MCF 10A (cell line): ENCODE measurements around a stretch of chr15.

DNA sequence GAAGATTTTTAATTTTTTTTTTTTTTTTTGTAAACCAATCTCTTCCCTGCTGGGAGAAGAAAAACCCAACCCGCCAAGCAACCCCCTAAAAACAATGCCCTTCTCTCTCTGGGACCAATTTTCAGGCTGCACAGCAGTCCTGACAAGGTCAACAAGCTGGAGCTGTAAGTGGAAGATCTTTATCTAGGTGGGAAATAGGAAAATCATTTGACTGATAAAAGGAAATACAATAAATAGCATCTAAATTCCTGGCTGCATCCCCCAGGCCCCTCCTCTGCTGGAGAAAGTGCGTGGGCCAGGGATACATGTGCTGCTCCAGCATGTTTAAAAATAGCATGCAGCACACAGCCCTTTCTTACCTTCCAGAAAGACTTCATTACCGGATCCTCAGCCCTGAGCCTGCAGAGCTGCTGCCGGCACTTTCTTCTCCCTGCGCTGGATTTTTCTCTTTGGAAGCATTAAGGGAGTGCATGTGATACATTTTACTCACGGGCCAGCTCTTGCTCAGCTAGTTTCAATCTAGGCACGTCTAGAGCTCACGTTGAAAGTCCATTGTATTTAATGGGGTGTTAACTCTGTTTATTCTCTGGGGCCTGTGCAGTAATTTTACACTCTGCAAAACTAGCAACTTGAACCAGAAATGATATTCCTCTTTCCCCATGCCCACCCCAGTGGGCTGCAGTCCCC lies 77.3 kb downstream of the HMG20A start:
- PRO-cap: no peak
- RRBS: no CpG with 5 or more reads among the region's 8 CpGs

DNA sequence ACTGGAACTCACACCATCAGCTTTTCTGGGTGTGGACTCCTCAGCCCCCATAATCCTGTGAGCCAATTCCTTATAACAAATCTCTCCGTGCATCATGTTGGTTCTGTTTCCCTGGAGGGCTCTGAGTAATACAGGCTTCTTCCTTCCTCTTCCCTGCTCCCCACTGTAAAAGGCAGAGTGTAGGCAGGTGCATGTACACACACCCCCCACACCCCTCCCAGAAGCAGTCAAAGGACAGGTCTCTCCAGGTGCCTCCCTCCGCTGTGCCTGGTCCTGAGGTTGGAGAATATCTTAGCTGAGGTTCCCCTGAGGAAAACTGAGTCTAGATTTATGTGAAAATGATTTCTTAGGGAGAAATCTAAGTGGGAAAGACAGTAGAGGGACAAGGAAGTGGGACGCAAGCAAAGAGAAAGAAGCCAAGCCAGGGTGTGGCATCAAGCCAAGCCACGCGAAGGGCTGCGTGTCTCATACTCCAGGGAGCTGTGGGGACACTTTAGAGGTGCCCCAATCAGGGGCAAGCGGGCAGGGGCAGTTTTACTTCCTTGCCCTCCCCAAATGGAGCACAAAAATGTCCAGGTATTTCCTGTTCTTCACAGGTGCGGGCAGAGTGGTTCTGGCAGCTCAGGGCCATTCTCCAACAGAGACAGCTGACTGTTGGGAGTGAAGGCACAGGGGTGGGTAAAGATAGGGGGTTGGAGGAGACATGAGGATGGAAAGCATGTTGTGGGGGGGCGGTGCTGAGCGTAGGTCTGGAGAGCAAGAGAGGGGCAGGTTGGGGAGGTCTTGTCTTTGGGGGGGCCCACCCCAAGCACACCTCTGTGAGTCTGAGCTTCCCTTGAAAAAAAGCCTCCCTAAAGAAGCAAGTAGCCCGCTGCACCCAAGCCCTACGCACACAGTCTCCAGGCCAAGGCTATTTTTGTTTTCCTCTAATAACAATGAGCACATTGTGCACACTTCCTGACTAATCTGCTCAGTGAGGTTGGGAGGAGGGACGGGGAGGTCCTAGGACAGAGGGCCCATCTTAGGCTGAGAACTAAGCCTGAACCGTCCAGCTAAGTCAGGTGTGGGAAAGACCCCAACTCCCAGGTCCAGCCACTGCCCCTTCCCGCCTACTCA lies 86.8 kb downstream of the HMG20A start:
- PRO-cap: bidirectional peak, plus-strand start at position 973 of the sequence, minus-strand start at position 903 of the sequence
- RRBS: no CpG with 5 or more reads among the region's 15 CpGs

DNA sequence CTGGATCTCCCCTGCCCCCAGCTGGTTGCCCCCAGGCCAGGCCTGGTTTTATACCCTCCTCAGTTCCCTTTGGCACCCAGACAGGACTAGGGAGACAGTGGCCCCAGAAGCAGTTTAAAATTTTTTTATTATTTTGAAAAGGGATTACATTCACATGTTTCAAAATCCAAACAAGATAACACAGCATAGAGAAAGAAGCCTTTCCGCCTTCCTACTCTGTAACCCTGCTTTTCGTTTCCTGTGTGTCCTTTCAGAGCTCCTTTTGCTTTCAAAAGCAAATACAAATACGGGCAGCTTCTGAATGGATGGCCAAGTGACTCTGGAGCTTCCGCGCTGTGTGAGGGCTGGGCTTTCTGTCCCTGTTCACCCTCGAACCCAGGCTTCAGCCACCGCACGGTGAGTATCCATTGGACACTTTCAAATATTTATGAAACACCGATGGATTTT lies 63.9 kb downstream of the LINGO1 start:
- PRO-cap: no peak
- RRBS: no CpG with 5 or more reads among the region's 9 CpGs

DNA sequence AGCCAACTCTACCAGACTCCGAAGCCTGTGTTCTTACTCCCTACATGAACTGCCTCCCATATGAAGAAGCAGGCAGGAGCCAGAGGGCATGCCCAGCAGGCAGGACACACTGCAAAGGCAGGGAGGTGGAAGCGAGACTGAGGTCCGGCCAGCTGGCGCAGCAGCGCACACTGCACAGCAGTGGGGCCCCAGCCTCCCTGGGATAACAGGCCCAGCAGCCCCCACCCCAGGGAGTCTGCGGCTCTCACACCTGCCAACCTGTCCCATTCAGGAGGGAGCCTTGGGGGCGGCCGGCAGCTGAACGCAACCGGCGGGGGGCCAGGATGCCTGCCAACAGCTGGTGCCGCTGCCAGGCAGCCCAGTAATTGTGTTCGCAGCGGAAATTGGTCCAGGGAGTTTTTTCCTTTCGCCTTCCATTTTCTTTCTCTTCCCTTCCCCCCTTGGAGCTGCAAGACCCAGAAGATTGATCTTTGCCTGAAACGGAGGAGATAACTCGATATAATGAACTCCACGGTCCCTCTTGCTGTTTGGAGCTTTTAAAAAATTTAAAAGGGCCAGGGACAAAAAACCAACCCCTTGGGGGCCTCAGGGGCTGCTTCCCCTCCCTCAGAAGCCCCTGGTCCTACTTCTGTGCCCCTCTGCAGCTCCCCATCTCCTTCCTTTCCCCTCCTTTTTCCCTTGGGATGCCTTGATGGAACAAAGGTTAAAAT lies 106.3 kb upstream of the LINGO1 start:
- PRO-cap: no peak
- RRBS: no CpG with 5 or more reads among the region's 18 CpGs

DNA sequence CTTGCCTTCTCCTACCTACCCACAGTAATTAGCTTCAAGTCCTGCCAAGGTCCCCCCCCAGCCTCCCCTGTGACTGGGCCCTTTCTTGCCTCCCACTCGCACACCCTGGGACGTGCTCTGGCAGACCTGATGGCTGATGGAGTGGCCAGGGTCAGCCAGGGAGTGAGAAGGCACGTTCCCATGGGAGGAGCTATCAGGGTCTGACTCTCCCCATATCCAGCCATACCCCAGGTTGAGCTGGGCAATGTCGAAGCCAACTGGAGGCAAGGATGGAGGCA lies 136.6 kb upstream of the LINGO1 start:
- PRO-cap: no peak
- RRBS: no CpG with 5 or more reads among the region's 4 CpGs

- PRO-cap: no peak
- RRBS: no CpG with 5 or more reads among the region's 10 CpGs
Measured at GRCh38 chr15:77910359-77910901, 167.1 kb downstream of the TBC1D2B start.

- PRO-cap: no peak
- RRBS: no CpG with 5 or more reads among the region's 16 CpGs
Measured at GRCh38 chr15:78003823-78004536, 73.5 kb downstream of the TBC1D2B start.

DNA sequence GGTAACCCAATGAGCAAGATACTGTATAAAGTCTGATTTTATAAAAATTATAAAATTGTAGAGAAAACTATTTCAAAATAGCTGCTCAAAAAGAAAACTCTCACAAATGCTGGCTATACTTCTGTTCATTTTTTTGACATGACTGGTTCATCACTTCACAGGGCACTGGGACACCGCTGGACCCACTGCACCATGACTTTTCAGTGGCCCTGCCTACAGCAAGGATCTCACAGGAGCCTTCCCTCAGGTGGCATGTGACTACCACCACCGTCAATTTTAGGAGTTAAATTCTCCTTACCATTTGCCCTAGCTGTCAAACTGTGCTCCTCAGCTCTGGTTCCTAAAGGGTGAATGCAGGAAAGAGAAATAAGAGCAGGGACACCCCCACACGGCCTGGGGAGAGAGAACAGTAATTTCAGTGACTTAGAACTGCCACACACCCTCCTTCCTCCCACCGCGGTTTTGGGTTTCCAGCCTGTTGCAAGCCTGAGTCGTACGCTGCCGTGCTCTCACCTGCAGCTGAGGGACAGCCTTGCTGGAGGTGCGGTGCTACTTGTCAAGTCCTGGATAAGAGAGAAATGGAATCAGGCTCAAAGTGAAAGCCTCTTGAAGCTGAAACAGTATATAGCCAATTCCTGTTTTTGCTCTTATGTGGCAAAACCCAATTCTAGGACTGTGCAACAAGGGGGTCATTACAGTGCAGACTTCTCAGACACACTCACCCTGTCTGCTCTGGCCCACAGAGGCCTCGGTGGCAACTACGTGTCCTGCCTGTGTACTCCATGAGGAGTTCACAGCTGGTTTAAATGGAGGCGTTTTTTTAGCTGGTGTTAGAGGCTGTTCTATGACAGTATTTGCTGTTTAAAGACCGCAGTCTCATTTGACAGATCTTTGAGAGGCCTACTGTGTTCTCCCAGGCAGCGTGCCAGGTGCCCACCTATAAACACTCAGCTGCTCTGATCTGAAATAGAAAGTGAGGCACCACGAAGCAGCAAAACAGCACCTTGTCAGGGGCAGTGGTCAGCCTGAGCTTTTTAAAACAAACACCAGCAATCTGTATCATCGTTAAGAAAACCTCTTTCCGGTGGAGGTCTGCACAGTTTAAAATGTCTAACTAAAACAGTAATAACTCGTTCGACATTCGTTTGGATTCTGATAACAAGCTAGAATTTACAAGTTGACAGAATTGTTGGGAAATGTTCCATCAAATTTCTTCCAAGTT lies 42.9 kb downstream of the TBC1D2B start:
- PRO-cap: no peak
- RRBS: no CpG with 5 or more reads among the region's 20 CpGs

GRCh38 chr15:78066002-78066753 lies 11.3 kb downstream of the TBC1D2B start:
- PRO-cap: no peak
- RRBS: no CpG with 5 or more reads among the region's 6 CpGs

DNA sequence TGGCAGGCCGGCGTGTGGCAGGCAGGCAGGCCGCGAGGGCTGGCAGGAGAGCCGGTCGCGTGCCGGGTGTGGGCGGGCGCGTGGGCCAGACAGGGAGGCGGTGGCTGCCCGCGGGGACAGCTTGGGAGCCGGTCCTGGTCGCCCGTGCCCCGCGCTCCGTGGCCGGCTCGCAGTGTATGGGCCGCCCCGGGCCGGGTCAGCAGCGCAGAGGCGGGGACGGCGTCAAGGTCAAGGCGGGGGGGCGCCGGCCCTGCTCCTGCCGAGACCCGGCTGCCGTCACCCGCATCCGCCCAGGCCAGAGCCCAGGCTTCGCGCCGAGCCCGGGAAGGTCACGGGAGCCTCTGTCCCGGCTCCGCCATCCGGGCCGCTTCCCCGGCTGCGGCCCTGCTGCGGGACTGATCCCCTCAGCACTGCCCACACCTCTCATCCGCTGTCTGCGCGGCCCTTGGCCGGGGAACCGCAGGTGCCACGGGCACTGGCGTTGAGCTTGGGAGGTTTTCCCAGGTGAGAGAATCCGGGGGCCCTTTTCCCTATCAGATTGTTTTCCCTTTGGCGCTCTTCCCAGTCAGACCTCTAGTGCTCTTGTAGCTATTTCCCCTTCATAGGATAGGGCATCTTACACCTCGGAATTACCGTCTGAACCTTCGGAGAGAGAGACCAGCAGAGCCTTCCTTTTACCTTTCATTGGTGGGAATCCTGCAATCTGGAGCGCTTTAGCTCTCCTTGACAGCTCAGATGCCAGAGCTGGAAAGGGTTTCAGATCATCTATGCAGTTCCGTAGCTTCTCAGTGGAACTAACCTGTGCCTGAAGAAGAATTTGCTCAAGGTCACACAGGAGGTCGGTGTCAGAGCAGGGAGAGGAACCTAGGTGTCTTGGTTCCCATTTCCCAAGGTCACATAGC lies 528 bp downstream of the IDH3A start:
- PRO-cap: bidirectional peak, plus-strand start at position 305 of the sequence, minus-strand start at position 178 of the sequence
- RRBS: under 1% methylated on average over 40 of the region's 64 CpGs

DNA sequence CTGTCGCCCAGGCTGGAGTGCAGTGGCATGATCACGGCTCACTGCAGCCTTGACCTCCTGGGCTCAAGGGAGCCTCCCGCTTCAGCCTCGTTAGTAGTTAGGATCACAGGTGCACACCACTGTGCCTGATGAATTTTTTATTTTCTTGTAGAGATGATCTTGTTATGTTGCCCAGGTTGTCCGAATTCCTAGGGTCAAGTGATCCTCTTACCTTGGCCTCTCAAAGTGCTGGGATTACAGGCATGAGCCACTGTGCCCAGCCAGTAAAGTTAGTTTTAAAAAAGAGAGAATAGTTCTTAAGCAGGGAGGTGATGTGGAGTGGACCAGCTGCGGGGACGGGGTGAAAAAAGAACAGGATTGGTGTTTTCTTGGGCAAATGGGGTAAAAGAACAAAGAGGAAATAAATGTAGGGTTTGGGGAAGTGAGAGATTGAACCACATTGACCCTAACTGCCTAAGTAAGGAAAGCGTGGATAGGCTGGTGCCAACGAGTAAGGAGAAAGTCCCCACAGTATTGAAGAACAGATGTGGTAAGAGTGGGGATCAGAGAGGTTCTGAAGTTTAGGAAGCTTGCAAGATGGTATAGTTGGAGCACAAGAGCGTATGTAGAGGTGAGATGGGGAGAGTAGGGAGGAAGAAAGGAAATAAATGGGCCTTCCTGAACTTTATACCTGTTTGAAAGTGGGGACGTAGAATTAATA lies 16.9 kb downstream of the IREB2 start:
- PRO-cap: no peak
- RRBS: no CpG with 5 or more reads among the region's 11 CpGs

DNA sequence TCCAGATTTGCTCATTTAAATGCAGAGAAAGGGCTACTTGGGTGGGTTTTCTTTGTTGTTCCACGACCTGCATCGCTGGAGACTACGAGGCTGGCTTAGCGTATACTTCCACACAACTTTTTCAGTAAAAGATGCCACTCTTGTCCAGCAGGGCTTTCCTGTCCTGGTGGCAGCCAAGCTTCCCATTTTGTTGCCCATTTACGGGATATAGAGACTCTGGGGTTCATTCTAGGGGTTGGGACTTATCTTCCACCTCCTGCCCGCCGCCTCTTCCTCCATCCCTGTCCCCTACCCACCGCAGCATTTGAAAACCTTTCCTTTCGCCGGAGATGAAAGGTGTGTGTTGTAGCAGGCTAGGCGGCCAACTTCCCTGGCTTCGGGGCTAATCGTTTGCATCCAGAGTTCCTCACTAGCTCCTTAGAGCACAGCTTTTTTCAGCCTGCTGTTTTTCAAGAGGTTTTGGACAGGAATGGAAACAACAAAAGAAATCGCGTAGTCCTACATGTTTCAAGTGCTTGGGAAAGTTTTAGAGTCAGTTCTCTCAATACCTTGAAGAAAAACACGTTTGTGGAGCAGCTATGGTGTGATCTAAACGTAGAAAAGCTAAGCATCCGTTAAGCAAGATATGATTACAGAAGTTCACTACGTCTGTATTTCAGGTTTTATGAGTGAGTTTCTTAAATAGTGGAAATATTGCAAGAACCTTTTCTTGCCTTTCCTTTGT lies 825 bp downstream of the CHRNA5 start:
- PRO-cap: no peak
- RRBS: no CpG with 5 or more reads among the region's 19 CpGs

GRCh38 chr15:78754969-78755437 lies 56.3 kb downstream of the ADAMTS7 start:
- PRO-cap: no peak
- RRBS: no CpG with 5 or more reads among the region's 12 CpGs

- PRO-cap: no peak
- RRBS: no CpG with 5 or more reads among the region's 21 CpGs
Measured at GRCh38 chr15:78756966-78757593, 54.2 kb downstream of the ADAMTS7 start.

GRCh38 chr15:78780175-78780533 lies 31.1 kb downstream of the ADAMTS7 start:
- PRO-cap: no peak
- RRBS: no CpG with 5 or more reads among the region's 8 CpGs

DNA sequence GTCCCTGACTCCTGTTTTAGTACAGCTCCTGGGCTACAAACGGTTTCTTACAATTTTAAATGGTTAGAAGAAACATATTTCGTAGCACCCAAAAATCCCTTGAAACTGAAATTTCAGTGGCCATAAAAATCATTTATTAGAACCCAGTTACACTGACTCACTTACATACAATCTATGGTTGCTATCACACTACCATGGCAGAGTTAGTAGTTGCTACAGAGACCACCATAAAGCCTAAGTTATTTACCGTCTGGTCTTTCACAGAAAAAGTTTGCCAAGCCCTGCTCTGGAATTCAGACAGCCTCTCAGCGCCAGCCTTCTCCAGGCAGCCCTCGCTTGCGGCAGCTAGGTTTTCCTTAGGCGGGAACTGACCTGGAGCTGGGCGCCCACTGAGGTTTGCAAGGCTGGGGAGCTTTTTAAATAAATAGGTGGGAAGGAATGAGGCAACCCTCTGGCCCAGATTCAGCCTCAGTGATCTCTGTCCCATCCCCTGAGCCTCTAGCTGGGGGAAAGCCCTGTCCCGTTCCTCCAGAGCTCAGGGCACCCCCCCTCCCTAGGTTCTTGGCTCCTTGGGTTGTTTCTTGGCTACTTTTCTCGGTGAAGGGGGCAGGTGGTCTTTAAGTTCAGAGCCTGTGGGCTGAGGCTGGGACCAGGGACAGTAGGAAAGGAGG lies 1.2 kb downstream of the CTSH start:
- PRO-cap: no peak
- RRBS: no CpG with 5 or more reads among the region's 10 CpGs

DNA sequence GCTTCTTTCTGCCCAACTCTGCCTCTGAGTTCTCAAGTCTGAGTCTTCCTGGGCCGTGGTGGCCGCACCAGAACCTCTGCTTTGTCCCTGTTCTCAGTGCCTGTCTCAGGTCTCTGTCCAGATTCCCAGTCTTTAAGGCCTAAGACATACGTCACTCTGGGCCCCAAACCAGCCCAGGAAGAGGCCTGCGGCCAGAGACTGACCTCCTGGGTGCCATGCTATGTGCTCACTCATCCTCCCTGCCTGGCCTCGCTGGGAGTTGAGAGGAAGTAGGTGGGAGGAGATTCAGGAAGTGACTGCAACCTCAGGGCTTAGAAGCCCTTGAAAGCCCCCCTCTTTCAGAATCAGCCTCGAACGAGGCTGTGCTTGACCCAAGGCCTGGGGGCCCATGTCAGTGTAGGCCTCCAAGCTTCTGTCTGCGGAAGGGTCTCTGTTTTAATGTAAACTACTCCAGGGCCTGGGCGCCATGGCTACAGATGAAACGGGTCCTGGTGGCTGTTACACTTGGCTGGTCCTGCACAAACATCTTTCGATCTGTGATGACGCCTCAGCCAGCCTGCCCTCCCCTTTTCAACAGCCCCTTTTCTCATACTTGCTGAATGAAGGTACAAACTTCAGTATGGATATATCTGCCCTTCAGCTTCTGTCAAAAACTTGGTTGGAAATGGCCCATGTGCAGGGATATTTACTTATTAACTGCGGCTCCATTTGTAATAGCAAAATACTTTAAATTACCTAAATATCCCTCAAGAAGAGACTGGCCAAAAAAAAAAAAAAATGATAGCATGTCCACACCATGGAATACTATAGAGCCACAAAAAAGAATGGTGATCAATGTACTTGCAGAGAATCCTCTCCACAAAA lies 11.7 kb downstream of the RASGRF1 start:
- PRO-cap: no peak
- RRBS: no CpG with 5 or more reads among the region's 13 CpGs

DNA sequence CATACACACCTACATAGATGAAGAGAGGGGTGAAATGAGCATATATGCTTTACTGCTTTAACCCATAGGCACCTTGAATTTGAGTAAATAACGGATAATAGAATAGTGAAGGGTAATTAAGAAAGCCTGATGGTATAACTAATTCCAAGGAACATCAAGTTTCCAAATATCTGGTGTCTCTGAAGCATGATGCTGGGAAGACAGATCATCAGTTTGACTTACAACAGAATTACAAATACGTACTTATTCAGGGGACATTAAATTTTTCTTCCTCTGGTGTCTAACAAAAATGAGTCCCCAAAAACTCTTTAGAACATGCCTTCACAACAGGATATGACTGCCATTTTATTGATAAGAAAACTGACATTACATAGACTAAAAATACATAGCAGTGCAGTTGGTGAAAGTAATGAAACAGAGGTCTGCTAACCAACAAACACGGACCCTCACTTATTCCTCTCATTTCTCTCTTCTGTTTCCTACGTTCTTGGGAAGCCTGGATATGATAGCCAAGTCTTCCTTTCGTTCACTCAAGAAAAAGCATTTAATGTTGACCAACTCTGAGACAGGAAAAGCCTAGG lies 1.0 kb downstream of the MTHFS start:
- PRO-cap: no peak
- RRBS: no CpG with 5 or more reads among the region's 5 CpGs

DNA sequence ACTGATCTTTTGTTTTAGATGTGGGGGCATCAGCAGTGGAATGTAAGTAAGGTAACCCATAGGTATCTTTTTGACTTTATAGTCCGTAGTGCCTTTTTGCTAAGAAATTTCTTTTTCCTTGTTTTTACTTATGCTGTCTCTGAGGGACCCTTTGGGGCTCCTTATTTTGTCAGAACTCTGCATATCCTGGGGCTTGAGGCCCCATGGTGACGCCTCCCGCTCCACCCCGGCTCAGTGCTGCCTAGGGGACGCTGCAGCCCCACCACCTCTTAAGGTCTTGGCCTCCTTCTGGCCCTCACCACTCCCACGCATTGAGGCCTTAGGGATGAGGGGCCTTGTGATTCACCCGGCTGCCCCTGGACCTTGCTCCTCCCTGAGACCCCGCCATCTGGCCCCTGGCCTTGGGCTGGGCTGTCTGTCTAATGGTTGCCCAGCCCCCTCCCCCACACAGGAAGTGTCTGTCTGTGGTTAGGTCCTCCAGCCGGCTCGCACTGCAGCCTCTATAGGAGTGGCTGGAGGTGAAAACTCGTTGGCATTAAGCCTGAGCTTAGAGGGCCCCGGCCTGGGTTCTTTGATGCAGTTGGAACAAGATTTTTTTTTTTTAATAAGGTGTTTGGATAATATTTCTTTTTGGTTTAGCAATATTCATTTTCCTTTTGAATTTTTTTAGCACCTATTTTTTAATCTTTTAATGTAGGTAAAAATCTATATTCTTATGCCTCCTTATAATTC lies 21.4 kb upstream of the MTHFS start:
- PRO-cap: no peak
- RRBS: 85% methylated on average over 5 of the region's 12 CpGs

- PRO-cap: no peak
- RRBS: 81% methylated on average over 6 of the region's 39 CpGs
Measured at GRCh38 chr15:79918809-79920202, 22.5 kb upstream of the MTHFS start.